Skin of body (tissue), 2 donors: ENCODE data around the genes RSC1A1, ZBTB17 and SPATA21.

DNA sequence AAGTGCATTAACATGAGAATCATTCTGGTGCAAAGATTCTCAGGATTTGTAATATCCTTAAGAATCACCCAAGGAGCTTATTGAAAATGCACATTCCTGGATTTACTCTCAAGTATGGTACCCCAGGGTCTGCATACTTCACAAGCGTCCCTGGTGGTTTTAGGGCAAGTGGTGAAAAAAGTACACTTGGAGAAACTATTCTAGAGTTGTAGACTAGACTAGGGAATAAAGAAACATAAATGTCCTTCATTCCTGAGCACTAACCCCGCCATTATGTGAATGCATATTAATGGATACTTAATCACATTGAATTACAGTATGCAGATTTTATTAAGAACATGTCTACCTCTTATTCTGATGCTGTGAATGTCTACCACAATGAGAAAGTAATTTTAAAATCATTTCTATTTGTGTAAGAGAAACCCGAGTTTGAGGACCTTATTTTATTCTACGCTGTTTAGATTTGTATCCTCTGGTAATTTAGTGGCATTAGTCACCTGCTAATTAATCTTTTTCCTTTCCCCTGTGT lies at the start of gene RSC1A1:
RSC1A1 (plus strand) TSS at position 415 of the 529 bp plus-strand sequence.
- RAMPAGE, long total RNA = no peak

GRCh38 chr1:15659828-15660438 lies 420 bp downstream of the RSC1A1 start:
- RAMPAGE, long total RNA = no peak

DNA sequence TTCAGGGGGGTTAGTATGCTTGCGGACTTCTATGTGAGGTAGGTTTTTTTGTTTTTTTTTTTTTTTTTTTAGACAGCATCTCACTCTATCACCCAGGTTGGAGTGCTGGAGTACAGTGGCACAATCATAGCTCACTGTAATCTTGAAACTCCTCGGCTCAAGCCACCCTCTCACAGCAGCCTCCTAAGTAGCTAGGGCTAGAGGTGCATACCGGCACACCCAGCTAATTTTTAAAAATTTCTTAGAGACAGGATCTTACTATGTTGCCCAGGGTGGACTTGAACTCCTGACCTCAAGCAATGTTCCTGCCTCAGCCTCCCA lies 6.5 kb upstream of the PLEKHM2 start:
- RAMPAGE, long total RNA = no peak

DNA sequence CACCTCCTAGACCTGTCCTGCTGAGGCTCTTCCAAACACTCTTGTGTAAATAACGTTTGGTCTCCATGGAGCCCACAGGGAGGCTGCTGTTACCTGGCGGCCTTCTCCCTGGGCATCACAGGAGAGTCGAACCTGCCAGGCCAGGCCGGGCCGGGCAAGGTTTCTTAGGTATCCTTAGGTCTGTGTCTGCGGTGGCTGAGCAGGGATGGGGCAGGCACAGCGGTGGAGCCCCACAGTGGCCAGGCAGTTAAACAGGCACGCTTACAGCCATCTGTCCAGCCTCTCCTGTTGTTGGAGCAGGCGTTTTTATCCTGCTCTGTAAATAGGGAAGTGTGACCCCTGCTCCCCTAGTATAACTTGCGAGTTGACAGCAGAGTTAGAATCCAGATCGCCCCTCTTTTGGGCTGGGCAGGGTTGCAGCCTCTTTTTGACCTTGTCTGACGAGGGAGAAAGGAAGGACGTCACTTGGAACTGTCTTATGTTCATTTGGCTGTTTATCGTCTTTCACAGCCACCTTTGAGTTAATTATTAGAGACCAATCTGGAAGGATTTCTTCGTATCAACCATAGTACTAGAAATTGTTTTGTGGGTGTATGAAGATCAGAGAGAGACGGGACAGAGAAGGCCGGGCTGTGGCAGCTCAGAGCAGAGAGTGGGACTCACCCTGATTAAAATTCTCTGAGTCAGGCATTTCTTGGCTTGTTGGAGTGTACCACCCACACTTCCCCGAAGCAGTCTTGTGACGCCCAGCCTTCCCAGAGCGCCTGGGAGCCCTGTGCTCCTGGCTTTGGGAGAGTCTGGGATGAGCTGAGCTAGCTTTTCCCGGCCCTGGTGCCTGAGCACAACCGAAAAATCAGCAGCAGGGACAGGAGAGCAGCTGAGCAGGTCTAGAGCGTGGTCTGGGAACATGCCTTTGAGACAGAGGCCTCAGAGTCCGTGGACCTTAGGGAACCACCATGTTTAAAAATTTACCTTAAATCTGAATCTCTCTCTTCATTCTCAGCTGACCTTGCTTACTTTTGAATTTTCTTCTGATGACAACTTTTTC lies 19.3 kb downstream of the PLEKHM2 start:
- RAMPAGE, long total RNA = no peak

DNA sequence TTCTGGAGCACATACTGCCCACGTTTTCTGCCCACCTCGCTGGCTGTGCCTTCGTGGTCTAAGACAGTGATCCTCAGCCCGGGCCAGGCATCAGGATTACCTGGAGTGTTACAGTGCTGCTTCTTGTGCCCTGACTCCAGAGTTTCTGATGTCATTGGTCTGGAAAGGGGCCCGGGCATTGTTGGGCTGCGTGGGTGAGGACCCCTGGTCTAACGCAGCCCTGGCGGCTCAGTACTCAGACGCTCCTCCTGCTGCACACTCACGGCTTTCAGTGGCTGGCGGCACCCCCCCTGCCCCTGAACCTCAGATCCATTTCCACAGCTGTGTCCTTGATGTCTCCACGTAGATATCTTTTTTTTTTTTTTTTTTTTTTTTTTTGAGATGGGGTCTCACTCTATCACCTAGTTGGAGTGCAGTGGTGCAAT lies 20.7 kb downstream of the PLEKHM2 start:
- RAMPAGE, long total RNA = no peak

DNA sequence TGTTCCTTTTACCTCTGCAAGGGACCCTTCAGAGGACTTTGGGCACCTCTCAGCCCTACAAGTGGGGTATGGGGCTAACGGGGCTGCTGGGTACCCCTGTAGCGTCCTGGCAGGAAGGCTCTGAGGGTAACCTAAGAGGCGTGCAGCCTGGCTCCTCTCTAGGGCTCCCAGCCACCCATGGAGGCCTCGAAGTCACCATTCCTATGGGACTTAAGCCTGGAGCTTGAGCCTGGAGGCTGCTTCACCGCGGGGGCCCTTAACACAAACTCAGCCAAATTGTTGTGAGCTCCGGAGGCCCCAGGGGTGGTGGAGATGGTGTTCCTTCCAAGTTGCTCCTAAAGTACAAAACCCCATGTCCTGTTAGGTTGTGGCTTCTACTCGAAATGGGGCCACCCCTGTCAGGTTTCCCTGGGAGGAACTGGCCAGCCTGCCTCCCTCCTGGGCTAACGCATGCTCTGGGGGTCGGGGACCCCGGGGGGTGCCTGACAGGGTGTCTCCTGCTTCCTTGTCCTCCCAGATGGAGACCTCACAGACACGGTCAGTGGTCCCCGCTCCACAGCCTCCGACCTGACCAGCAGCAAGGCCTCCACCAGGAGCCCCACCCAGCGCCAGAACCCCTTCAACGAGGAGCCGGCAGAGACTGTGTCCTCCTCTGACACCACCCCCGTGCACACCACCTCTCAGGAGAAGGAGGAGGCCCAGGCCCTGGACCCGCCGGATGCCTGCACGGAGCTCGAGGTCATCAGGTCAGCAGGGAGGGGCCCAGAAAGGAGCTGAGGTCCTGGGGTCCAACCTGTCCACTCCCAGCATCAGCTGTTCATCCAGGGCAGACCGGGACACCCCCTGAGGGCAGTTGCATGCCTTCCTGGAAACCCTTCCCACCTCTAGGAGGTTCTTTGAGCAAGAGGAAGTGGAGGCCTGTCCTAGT lies 11.0 kb upstream of the SLC25A34 start:
- RAMPAGE, long total RNA = no peak

DNA sequence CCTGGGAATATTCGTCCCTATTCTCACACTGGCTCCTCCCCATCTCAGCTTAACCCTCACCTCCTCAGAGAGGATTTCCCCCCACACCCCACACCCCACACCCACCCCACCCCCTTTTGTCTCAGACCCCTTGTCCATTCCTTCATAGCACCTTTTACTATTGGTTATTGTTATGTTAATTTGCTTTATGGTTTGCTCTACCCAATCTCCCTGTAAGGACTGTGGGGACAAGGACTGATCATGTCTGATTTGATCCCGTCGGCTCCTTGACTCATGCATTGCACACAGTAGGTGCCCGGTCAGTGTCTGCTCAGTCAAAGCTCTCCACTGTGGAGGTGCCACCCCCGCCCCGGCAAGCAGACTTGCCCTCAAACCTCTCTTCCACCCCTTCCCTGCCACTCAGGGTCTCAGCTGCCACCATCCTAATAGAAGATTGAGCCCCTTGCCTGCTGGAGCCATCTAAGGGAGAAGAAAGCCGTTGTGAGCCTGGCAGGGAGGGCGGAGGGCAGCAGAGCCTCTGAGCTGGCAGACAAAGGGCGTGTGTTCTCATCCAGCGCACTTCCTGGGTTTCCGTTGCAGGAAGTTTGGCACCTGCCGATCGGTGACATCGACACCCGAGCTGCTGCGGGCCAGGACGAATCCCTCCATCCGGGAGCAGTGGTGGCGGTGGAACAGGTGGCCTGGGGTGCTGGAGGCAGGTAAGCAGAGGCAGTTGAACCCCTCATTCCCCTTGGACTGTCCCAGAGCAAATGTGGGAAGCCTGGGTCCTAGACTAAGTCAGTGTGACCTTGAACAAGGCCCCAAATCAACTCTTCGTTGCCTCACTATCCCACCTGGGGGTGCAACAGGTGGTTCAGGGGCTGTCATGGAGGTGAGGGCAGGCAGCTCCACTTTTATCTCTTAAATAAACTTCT lies 2.3 kb upstream of the FBLIM1 start:
- RAMPAGE, long total RNA = no peak

GRCh38 chr1:15799342-15799895 lies 8.0 kb downstream of the UQCRHL start:
- RAMPAGE, long total RNA = no peak

DNA sequence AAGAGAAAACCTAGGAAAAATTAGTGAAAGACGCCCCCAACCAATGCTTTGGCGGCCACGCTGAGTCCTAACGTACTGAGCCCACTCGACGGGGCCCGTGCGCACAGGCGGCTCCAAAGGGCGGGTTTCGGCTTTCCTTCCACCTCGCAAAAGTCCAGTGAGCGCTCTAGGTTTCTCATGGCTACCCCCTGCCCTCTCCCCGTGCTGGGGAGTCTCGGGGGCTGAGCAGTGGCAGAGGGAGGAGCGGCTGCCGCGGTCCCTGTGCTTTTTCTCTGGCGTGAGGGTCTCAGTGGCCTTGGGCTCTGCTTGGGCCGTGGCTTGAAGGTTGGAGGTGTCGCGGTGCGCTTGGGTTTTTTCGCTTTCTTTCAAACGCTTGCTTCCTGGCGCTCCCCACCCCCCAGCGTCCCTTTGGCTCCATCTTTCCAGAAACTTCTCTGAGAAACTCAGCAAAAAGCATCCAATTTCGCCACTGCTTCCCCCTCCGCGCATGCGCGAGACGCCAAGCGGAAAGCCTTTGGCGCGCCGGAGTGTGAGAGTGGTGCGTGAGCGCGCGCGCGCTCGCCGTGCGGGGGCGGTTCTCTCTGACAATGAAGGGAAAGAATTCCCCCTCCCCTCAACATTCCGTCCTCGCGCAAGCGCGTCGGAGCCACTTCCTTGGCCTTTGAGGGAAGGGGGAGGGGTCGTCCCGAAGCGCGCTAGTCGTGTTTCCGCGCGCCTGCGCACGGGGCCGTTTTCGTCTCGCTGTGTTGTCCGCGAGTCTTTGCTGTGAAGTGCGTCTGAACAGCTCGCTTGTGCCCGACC lies 11.9 kb upstream of the SPEN start:
- RAMPAGE, long total RNA = no peak

DNA sequence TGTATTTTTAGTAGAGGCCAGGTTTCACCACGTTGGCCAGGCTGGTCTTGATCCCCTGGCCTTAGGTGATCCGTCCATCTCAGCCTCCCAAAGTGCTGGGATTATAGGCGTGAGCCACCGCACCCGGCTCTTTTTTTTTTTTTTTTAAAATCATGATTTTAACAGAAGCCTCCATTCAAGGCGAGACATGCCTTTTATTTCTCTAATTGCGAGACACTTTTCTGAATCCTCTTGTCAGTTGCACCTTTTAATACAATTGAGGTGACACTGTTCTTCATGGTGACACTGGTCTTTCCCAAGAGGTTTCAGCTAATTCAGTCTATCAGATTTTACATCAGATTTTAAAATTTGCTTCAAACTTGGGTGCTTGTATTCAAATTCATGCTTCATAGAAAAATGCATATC lies 2.8 kb upstream of the SPEN start:
- RAMPAGE, long total RNA = no peak

DNA sequence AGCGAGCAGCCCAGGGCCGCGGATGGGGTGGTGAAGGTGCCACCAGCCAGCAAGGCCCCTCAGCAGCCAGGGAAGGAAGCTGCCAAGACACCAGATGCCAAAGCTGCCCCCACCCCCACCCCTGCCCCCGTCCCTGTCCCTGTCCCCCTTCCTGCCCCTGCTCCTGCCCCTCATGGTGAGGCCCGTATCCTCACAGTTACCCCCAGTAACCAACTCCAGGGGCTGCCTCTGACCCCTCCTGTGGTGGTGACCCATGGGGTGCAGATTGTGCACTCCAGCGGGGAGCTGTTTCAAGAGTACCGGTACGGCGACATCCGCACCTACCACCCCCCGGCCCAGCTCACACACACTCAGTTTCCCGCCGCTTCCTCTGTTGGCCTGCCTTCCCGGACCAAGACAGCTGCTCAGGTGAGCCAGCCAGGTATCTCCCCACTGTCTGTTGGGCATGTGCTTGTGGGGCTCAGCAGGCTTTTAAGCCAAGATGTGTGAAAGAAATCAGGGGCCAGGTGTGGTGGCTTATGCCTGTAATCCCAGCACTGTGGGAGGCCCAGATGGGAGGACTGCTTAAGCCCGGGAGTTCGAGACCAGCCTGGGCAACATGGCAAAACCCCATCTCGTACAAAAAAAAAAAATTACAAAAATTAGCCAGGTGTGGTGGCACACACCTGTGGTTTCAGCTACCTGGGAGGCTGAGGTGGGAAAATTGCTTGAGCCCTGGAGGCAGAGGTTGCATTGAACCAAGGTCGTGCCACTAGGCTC lies 39.9 kb downstream of the ZBTB17 start:
- RAMPAGE, long total RNA = no peak

DNA sequence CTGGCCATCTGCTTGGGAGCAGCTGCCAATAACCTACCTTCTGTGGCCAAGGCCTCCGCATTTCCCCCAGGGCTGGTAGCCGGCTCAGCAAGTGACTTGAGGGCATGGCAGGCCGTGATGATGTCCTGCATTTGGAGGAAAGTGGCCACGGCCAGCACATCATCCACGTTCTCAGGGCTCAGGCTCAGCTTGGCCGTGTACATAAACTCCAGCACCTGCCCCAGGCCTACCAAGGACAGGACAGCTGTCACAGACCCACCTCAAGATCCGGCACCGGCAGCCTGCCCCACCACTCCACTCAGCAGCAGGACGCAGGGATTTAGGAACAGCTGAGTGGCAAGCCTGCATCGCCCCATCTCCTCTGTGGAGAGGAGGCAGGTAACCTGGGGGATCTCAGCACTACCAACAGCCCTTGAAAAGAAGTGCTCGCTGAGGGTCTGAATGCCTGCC lies 29.0 kb downstream of the ZBTB17 start:
- RAMPAGE, long total RNA = no peak

DNA sequence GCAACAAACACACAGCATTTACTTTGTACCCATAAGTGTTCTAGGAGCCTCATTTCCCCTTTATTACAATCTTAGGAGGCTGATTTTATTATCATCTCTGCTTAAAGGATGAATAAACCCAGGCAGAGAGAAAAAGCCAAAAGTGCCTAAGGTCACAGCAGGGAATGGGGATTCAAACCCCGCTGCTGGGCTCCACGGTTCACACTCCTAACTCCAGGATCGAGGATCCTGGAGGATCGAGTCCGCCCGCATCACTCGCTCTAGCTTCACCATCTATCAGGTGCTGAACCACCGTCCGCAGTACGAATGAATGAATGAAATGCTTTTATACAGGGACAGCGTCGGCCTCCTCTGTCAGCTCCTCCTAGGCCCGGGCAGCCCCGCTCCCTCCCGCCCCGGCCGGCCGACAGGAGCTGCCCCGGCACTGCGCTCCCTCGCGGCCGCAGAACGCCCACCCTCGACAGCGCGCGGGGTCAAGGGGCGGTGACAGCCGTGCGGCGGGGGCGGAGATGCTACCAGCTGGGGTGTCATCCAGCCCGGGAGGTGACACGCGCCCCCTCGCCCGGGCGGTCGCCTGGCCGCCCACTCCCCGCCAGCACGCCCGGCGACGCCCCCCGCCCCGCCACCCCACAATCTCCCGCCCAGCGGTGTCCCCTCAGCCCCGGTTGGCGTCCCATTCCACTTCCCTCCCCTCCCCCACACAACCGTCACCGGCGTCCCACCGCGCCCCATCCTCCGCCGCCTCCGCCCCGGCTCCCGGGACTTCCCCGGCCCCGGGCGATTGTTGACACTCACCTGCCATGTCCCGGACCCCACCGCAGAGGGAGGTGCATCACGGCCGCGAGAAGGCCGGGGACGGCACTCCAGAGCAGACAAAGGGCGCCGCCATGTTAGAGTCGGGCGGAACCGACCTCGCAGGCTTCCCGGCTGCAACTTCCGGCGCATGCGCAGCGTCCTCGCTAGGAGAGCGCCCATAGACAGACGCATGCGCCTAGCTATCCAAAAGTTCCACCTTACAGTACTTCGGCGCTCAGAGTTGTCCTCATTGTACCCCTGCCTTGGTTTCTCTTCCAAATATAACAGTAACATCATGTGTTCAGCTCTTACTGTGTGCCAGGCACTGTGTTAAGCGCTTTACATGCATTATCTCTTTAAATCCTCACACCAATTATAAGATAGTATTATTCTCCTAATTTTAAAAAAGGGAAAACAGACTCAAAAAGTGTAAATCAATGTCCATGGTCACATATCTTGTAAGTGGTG lies at the start of gene ZBTB17:
ZBTB17 (minus strand) TSS at position 914 of the 1,263 bp plus-strand sequence.
- RAMPAGE, long total RNA = no peak

GRCh38 chr1:16018966-16019480 lies 1.2 kb upstream of the HSPB7 start:
- RAMPAGE, long total RNA = no peak

DNA sequence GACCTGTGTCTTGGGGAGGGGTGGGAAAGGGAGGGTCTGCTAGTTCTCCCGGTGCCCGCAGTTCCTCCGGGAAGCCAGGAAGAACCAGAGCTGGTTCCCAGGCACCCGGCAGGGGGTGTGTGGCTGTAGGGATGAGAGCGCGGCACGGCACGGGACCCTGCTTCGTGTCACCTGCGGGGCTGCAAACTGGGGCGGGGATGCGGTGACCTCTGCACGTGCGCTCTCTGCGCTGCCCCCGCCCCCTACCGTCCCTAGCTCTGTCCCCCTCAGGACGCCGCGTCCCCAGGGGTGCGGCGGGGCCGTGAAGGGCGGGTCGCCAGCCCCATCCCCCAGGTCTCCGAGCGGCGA lies 461 bp downstream of the FAM131C start:
- RAMPAGE, long total RNA = no peak

DNA sequence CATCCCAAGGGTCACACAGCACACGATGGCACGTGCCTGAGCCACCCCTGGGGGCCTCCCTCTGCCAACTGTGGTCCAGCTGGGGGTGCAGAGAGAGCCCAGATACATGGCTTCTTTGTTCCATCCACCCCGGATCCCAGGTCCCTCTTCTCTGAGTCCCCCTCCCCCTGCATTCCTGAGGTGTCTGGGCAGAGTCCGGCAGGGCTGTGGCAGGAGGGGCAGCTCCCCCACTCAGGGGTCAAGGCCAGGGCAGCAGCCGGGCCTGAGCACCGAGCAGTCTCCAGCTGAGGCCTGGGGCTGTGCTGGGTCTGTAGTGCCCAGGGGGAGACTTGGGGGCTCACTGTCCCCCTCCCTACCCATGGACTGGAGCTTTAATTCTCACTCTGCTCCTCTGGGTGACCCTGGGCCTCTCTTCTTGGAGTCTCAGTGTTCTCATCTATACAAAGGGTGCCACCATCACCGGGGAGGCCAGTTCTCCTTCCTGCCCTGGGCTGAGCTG lies 39.5 kb upstream of the FAM131C start:
- RAMPAGE, long total RNA = no peak

DNA sequence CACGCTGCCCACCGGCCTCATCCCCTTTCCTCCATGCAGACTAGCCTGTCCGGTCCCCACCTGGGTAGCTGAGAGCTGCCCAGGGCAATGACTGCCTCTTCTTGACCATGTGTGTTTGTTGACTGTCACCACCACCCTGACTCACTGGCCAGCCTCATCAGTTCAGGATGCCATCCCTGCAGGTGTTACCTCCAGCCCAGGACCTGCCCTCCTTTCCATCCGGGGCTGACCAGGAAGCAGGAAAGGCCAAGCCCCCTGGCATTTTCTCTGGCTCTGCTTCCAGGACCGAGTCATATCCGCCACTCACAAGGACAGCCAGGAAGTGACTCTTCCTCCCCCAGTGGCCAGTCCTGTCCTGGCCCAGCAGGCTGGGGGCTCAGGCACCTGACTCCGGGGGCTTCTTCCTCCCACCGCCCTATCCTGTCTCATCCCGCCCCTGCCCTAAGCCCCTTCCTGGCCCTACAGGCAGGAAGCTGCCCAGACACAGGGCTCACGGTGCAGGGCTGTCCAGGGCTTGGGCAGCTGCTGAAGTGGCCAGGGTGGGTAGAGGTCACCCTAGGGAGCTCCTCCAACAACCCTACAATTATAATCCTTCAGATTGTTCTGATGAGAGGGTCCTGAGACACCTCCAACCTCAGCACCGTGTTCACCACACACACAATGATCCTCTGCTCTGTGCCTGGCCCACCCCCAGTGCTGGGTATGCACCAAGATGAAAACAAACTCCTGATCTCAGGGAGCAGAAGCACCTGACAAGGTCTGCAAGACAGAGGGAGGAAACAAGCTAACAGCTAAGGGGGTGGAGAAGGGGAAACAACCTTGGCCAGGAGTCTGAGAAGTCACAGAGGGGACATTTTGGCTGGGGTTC lies 16.9 kb downstream of the EPHA2 start:
- RAMPAGE, long total RNA = no peak

GRCh38 chr1:16206046-16206661 lies 6.3 kb downstream of the ARHGEF19 start:
- RAMPAGE, long total RNA = no peak

GRCh38 chr1:16216909-16217933 lies 4.8 kb upstream of the ARHGEF19 start:
- RAMPAGE, long total RNA = no peak

GRCh38 chr1:16437283-16437660 lies at the start of gene SPATA21:
SPATA21 (minus strand) TSS chr1:16437424.
- RAMPAGE, long total RNA = no peak